ENCODE measurements around a stretch of chr16.

- RRBS = 36% methylated on average over 4 of the region's 19 CpGs
These were observed 29.4 kb upstream of the MTSS2 start for GRCh38 chr16:70715054-70715763.

DNA sequence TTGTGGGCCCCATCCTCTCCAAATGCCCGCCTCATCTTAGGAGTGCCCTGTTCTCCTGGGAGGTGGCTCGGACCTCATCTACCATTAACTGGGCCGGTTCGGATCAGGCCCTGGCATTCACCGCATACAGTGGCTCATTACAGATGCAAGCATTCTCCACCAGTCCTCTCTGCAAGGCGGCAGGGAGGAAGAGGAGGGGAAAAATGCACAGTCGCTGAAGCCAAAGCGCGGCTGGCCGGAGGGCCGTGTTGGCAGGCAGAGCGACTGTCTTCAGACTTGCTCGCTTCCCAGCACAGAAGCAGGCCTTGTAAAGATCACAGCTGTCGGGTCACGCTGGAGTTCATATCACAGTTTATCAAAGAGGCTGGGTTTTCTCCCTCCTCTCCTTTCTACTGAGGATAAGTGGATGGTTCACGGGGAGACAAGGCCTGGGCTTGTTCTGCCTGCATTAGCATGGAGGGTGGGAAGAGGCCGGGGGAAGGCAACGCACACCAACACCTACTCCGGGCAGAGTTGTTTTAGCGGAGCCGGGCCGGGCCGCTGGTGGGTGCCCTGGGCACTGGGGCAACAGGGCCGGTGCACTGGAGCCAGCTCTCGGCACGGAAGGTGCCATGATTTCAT lies 40.0 kb upstream of the MTSS2 start:
- RRBS = 100% methylated on average over 1 of the region's 26 CpGs

- RRBS = no CpG with 5 or more reads among the region's 4 CpGs
These were observed 41.1 kb upstream of the MTSS2 start for GRCh38 chr16:70726963-70727281.

DNA sequence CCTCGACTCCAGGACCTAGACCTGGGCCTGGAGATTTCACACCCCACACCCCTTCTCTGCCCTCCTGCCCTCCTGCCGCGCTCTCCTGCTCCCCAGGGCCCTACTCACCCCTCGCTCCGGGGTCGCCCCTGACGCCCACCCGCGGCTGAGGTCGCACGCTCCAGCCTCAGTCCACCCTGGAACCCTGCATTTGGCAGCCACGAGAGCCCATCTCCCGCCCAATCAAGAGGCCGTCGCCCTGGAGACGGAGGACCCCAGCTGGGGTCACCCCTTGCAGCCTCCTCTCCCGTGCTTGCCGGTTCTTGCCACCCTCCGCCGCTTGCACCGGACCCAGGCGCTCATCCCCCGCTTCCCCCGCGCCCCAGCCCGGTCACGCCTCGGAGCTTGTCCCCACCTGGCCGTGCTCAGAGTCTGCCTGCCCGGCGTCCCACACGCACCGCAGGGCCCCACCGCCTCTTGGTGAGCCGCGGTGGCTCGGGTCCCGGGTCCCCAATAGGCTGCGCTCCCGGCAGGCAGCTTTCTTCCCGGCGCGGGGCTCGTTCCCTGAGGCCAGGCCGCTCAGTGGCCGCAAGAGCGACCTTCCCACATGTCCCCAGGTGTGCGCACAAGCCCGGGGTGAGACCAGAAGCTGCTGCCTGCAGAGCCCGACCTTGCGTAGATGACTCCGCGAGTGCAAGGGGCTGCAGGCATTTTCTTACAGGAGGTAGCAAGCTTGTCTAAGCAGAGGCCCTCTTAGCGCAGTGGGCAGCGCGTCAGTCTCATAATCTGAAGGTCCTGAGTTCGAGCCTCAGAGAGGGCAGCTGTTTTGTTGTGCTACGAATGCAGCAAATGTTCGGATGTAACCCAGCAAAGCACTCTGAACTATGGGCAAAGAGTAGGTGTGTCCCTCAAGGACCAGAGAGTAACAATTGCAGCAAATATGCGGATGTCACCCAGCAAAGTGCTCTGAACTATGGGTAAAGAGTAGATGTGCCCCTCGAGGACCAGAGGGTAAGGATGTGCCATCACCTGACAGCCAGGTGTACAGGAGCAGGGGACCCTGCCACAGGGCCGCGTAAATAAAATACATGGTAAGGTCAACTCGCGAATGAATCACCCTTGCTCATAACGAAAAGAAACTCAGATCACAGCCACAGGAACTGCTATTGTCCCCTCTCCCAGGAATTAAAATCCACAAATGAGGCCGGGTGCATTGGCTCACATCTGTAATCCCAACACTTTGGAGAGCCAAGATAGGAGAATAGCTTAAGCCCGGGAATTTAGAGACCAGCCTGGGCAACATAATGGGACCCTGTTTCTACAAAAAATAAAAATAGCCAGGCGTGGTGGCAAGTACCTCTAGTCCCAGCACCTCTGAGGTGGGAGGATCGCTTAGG lies 15.6 kb downstream of the TLE7 start:
- RRBS = 11% methylated on average over 25 of the region's 70 CpGs

- RRBS = no CpG with 5 or more reads among the region's 3 CpGs
These were observed 4.2 kb downstream of the TAT start for GRCh38 chr16:71572514-71573228.

DNA sequence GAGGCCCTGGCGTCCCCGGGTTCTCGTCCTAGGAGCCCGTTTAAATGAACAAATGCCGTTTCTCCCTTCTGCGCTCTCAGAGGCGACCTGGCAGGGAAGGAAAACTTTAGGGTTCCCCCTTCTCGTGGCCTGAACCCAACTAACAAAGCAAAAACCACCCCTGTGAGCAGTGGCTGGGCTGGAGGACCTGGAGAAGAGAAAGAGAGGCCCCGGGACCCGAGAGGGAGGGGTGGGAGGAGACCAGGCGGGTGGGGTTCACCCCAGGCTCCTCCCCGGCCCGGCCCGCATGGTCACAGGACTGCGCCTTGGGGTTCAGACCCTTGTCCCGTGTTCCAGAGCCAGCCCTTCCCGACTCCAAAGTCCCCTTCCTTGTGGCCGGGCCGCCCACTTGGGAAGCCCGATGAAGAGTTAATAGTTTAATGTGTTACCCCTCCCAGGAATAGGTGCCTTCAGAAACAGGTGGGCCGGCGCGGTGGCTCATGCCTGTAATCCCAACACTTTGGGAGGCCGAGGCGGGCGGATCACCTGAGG lies 841 bp downstream of the MARVELD3 start:
- RRBS = 51% methylated on average over 5 of the region's 26 CpGs

- RRBS = no CpG with 5 or more reads among the region's 12 CpGs
These were observed 8.5 kb downstream of the DHODH start for GRCh38 chr16:72016795-72017788.

DNA sequence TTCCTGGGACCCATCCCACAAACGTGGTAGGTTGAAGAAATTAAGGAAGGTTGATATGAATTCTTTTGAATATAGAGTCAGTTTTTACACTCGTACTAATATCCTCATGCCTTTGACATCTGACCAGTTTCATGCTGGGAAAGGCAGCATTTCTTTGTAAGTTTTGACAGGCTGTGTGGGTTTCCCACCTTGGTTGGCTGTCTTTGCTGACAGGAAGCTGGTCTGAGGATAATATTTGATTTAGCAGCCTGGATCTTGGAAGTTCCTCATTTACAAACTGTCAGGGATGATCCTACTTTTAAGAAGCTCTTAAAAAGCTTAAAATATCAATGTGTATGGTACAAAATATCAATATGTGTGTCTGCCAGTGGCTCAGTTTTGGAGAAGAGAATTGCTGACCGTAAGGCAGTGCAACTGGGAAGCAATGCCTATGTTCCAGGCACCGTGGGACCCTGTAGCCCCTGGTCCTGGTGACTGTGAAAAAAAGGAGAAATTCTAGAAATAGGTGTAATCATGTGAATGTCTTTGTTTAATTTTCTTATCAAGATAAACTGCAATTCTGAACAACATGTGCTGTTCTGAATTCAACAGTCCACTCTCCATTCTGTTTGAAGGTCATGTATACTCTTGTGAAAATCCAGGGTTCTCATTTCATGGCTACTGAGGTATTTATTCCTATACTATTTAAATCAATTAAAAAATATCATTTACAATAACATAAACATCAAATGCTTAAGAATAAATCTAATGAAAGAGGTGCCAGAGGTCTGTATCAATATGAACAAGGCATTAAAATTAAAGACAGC lies 9.5 kb upstream of the HP start:
- RRBS = no CpG with 5 or more reads among the region's 4 CpGs

GRCh38 chr16:72999892-73001074 lies 47.6 kb downstream of the ZFHX3 start:
- RRBS = 9% methylated on average over 4 of the region's 26 CpGs

DNA sequence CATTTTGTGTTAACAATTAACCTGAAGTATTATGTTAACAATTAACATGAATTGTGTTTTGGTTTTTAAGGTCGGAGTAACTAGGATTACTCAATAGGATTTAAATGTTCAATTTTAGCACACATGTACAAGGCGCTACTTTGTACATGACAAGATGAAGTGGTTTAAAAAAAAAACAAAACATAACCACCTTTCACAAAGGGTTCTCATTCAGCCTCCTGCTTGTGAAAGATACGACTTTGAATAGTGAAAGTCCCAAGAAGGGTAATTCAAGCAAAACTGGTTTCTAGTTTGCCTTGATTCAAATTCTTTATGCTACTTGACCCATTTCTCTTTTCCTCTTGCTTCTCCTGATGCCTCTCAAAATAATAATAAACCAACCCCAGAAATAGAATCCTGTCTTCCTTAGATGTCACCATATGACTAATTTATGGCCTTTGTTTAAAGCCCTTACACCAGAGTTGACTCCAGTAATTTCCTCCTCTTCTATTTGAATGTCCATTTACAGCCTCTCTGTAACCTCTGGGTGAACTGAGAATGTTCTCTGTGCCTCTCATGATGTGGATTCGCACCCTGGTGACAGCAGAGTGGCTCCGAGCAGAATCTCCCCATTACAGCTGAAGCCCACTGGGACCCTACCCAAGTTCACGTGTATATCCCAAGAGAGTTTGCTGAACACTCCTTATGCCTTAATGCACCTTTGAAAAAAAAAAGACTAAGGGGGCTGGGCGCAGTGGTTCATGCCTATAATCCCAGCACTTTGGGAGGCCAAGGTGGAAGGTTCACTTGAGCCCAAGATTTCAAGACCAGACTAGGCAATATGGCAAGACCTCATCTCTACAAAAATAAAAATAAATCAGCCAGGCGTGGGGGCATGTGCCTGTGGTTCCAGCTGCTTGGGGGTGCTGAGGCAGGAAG lies 31.4 kb downstream of the ZFHX3 start:
- RRBS = no CpG with 5 or more reads among the region's 8 CpGs

DNA sequence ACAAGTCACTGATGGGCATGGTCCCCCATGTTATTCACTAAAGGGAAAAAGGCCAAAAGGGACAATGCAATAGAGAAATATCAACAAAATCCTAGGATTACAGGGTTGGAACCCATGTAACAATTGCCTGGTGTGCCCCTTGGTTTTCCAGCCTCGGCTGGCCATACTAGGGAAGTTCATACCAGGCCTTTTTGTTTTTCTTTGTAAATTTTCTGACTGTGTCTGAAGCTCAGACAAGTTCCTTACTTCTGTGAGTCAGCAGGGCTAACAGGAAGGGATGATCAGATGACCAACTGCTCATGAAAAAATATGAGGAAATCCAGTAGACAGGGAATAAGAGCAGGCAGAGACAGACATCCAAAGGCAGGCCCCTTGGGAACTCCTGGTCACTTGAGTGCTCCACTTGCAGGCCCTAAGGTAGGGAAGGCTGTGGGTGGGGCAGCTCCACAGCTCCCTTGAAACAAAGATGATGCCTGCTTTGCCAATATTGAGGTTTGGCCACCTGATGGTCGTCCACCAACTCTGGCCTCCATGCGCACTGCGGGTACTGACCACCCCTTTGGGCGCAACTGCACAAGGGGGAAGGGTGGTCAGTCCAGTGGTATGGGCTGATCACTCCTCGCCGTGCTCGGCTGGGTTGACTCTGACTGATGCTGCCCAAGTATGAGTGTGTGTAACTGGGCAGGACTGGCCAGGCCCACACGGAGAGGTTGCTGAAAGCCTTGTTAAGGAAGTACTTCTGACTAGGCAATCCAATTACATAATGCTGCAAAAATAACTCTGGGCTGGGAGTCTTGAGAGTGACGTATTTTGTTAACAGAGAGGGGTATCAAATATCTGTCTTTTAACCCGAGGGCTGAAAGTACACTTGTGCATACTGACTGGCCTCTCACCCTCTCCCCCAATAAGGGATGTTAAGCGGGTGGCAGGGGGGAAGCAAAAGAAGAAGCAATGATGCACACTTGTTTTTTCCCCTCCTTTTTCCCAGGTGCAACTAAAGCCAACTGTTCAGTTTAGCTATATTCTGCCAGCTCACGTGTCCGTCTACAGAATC lies 20.8 kb upstream of the ZFHX3 start:
- RRBS = no CpG with 5 or more reads among the region's 14 CpGs

DNA sequence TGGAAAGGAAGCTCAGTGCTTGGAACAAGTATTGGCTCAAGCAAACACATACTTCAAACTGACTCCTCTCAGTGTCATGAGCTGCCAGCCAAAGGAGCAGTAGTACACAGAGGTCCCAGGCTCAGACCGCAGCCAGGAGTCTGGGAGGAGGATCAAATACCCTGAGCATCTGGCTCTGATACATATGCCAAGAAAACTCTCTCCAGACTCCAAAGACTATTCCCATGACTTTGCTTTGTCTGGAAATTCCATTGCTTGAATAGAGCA lies 501.6 kb upstream of the PSMD7 start:
- RRBS = no CpG with 5 or more reads among the region's 1 CpG

DNA sequence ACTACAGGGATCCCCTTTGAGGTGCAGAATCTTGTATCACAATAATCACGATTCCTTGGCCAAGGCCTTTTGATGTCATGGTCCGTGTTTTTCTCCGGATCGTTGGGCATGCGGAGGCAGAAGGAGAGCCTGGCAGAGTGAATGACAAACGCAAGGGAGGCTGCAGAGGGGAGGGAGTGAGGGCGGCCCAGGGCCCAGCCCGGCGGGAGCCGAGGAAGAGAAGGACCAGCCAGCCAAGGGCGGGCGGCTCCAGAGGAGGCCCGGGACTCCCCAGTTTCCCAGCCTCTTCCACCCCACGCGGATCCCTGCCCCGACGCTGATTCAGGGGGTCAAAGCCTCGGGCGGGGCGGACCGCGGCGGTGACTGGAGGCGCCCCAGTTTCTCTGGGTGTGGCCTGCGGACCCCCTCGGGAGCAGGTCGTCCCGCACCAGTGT lies 14.7 kb downstream of the CLEC18B start:
- RRBS = no CpG with 5 or more reads among the region's 28 CpGs

GRCh38 chr16:74447523-74448010 lies 26.3 kb upstream of the CLEC18B start:
- RRBS = over 99% methylated on average over 4 of the region's 7 CpGs

GRCh38 chr16:74465653-74466019 lies 44.4 kb upstream of the CLEC18B start:
- RRBS = no CpG with 5 or more reads among the region's 4 CpGs

GRCh38 chr16:74760202-74760917 lies 14.3 kb downstream of the FA2H start:
- RRBS = no CpG with 5 or more reads among the region's 9 CpGs

DNA sequence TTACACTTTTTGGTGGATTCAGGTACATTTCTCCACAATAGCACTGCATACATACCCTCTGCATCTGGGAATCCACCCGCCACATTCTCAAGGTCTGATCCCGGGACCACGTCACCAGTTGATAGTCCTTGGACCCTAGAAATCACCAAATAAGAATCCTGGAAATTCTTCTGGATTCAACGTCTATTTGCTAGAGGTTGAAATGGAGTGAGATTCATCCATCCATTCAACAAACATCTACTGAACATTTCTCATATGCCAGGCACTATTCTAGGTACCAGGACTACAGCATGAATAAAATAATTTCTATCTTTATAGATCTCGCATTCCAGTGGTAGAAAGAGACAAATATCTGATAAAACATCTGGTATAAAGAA lies 67.1 kb downstream of the WDR59 start:
- RRBS = no CpG with 5 or more reads among the region's 5 CpGs

DNA sequence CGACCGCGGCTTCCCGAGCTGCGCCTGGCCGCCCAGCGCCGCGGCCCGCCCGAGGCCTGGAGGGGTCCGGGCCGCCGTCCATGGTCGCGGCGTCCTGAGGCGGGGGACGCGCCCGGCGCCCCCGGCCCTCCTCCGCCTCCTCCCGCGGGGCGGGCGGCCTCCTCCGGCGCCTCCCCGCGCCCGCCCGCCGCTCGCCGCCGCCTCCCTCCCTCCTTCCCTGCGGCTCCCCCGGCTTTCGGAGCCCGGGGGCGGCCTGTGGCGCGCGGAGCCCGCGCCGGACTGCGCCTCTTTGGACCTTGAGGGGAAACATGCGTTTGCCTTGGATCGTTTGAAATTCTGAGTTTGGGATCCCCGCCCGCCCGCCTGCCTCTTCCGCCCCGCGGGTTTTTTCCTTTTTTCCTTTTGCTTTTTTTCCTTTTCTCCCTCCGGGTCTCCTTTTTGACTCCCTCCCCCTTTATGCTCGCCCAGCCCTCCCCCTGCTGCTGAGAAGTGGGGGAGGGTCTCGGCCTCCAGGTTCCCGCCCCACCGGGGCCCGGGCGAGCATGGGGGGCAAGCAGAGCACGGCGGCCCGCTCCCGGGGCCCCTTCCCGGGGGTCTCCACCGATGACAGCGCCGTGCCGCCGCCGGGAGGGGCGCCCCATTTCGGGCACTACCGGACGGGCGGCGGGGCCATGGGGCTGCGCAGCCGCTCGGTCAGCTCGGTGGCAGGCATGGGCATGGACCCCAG lies 469 bp downstream of the ZNRF1 start:
- RRBS = 5% methylated on average over 50 of the region's 86 CpGs

GRCh38 chr16:75044900-75045205 lies 46.0 kb downstream of the ZNRF1 start:
- RRBS = no CpG with 5 or more reads among the region's 3 CpGs

DNA sequence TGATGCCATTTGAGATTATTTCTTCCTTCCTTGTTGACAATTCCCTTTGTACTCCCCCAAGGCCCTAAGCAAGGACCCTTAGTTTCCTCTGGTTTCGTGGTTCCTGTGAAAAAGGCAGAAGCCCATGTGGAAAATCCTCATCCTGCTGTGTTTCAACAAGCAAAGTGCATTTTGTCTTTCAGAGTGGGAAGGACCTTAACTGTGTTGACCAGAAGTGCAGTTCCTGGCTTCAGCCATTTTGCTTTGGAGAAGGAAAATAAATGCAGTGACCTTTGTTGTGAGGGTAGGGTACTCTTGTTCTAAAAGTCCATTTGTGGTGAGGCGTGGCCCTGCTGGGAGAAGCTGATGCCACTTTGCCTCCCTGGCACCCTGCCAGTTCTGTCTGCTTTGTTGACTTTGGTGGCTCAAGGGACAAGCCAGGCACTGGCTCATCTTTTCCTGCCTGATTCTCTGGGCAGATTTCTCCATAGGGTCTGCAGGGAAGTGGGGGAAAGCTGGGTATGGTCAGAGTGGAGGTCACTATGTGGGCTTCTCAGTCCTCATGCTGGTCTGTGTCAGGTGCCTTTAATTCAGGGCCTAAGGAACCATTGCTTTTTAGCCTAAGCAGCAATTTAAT lies 55.3 kb downstream of the ZNRF1 start:
- RRBS = no CpG with 5 or more reads among the region's 2 CpGs